Thoracic aorta endothelial cell (primary cell): ENCODE results near the genes DRGX and ZWINT.

GRCh38 chr10:49299770-49300435 lies 933 bp downstream of the C10orf71 start:
- CAGE, long polyA plus RNA, result no peak

GRCh38 chr10:49395287-49396462 lies at the start of gene DRGX:
Gene DRGX, minus strand, starts transcription at chr10:49396089.
- CAGE, long polyA plus RNA, result no peak

GRCh38 chr10:49703118-49703359 lies 23.6 kb downstream of the C10orf53 start:
- CAGE, long polyA plus RNA, result no peak

- CAGE, long polyA plus RNA, result no peak
These were observed 10.2 kb downstream of the TIMM23B start for GRCh38 chr10:49951902-49952597.

DNA sequence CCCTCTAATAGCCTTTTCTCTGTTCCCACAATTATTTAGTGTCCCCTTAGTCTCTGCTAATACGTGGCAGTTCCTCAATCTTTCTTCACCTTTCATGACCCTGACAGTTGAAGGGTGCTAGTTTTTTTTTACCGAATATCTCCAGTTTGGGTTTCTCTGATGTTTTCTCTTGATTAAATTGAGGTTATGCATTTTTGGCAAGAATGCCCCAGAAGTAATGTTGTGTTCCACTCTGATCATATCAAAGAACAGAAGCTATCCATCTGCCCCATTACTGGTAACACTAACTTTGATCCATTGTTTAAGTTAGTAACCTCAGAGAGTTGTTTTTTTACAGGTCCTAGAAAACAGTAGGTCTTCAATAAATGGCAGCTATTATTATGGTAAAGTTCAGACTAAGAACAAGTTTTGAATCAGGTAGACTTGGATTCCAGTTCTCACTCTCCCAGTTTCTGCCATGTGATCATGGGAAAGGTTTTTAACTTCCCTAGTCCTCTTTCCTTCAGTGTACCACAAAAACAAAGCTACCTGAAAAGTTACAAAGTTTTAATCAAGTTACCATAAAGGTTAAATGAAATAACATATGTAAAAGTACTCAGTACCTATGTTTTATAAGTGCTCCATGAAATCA lies 133.7 kb upstream of the ASAH2 start:
- CAGE, long polyA plus RNA, result no peak

DNA sequence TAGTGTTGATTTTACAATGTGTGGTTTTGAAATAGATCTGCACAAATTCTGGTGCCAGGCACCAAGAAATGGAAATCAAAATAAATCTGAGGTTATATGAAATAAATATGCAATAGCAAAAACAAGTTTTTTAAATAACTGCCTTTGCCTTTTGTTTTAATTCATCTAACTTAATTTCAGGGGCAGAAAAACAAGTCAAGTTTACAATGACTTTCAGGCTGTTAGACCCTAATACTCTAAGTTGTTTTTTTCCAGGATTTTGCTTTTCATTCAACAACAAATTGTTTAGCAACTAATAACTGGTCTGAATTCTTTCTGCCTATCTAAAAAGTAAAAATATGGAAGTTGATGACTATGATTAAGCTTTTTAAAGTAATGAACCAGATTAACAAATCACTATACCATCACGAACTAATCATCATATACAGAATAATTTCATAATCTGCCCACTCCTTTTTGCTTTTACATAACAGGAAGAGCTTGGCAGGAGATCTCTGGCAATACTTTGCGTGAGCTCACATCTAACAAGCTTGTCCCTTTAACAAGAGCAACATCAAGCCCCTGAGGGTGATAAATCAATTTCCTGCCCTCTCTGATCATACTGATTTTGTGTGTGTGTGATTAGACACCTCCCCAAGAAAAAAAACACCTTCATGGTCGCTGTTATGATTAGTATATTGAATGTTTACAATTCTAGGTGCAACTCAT lies 143.4 kb upstream of the ASAH2 start:
- CAGE, long polyA plus RNA, result no peak

DNA sequence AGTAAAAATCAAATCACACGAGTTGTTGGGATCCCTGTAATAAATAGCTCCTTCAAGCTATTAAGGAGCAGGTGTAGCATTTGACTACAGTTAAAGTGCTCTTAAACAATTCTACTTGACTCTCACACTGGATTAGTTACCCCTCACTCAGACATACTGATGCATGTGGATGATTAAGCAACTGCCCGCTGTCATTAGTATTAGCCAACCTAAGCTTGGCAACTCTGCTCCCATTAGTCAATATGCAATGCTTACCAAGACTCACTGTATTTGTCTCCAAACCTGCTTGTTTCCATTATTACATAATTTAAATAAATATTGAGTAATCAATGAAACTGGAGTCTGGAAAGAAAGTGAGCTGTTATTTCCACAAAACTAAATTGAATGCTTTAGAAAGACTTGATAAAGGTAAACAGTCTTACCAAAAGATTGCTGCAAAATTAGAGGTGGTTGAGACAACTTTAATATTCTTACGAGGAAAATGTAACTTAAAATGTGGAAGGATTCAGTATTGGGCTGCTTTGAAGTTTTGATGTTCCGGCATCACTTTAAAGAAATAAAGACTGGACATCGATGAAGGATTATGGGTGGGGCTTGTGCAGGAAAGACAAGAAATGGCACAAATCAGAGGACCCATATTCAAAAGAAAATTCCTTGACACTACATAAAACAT lies 144.1 kb upstream of the ASAH2 start:
- CAGE, long polyA plus RNA, result no peak

DNA sequence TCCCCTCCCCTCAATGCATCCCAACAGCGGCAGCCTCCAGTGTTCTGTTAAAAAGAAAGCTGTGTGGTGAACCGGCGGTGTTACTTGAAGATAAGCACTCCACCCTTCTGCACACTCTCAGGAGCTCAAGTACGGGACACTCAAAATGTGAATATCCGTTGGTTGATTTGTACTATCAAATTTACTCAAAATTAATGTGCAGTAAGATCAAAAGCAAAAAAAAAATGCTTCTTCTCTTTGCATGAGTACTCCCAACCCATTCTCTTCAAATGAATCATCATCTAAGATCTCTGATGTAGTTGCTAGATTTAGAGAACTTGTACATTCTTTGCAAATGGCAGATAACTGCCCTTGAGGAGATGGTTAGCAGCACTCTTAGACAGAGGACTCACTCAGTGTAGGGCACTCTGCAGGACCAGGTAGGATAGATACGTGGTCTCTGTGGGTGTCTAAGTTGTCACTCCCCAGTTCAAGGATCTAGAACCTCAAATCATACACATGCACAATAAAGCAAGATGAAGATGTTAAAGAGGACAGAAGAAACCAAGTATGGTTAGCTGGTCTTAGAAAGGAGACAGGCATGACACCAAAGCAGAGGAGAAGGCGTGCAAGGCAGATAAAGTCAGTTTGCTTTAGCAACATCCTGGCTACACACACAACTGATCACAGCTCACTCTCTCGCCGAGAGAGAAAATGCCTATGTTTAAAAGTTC lies 145.7 kb upstream of the ASAH2 start:
- CAGE, long polyA plus RNA, result no peak

DNA sequence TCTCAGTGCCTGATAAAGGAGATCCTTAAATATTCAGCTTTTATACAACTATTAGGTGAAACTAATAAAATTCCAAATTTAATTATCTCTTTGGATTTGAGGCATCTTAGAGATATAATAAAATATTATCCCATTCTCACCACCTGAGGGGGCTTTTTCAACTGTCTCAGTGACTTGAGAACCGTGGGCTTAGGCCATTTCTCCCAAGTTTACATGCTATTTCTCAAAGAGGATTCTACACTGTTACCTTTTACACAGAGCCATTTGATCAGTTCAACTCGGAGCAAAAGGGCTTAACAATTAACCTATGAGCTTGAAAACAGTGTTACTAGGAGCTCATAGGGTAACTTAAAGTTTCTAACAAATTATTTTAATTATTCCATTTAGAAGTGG lies 165.1 kb upstream of the ASAH2 start:
- CAGE, long polyA plus RNA, result no peak

- CAGE, long polyA plus RNA, result no peak
These were observed 153.8 kb downstream of the SGMS1 start for GRCh38 chr10:50469997-50470369.

GRCh38 chr10:50556286-50557140 lies 67.2 kb downstream of the SGMS1 start:
- CAGE, long polyA plus RNA, result no peak

GRCh38 chr10:50563919-50564419 lies 59.8 kb downstream of the SGMS1 start:
- CAGE, long polyA plus RNA, result no peak

- CAGE, long polyA plus RNA, result no peak
These were observed 46.1 kb downstream of the SGMS1 start for GRCh38 chr10:50577535-50578219.

DNA sequence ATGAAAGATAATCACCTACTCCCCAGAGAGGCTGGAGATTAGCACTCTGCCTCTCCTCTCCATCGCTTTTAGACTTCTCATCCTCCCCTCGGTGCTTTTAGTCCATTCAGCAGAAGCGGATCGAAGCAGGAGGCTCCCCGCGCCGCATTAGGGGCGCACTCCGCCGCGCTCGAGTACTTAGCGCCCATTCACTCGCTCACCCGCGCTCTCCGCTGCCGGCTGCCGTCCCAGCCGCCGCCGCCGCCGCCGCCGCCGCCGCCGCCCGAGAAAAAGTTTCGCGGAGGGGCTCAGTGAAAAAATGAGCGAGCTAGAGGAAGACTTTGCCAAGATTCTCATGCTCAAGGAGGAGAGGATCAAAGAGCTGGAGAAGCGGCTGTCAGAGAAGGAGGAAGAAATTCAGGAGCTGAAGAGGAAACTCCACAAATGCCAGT lies 83.2 kb upstream of the PRKG1 start:
- CAGE, long polyA plus RNA, result no peak

DNA sequence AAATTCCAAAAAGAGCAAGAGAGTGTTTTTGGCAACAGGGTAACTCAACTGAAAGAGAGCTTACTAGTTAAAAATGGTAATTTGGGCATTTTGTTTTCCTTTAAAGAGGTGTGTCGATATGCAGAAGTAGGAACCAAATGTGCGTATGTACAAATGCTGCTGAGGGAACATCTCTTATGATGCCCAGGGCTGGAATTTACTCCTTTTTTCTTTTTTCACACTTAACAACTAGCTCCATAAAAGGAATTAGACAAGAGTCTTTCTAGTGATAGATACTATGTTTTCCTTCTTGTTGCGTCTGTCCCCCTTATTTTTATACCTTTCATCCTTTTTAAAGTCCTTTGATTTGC lies 293.0 kb downstream of the PRKG1 start:
- CAGE, long polyA plus RNA, result no peak

DNA sequence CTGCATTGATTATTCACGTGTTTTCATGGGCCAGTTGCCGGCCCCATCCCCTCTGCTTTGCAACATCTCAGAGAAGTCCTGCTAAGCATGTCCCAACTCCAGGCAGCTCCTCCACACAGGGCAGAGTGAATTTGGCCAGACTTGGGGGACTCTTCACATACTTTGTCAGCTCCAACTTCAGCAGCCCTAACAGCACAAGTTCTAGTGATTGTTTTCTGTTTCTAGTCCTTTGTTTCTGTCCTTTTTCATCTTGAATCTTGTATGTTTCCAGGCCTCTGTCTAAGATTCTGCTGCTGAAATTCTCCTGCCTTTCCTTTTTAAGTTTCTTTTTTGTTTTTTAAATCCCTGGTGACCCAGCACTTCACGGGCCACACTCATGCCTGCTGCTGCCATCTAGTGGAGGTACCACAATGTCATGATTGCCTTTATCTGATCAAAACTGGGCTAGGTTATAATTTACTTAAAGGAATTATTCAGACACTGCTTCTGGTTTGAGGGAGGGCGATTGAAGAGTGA lies 276.9 kb downstream of the CSTF2T start:
- CAGE, long polyA plus RNA, result no peak

DNA sequence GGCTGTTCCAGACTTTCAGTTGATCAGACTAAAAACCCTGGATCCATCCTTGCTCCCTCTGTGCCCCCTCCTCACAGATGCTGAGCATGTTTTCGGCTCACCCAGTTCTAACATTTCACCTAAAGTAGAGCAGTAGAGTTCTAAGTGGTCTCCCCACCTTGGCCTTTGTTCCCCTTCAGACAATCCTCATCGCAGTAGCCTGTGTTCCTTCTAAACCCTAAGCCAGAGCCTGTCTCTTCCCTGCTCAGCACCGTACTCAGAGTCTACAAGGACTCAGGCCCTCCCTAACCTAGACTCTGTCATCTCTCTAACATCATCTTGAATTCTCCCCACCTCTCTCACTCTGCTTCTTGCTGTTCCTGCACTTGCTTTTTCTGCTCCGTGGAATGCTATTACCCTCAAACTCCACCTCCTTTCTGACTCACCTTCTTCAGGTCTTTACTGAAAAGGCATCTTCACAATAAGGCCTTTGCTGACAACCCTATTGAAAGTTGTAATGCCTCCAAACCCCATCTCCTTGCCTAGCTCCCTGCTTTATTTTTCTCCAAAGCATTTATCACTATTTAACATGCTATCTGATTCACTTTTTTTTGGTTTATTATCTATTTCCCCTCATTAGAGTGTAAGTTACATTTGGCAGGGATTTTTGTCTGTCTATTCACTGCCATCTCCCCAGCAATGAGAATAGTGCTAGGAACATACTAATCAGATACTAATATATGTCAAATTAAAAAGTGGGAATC lies 141.0 kb downstream of the DKK1 start:
- CAGE, long polyA plus RNA, result no peak

DNA sequence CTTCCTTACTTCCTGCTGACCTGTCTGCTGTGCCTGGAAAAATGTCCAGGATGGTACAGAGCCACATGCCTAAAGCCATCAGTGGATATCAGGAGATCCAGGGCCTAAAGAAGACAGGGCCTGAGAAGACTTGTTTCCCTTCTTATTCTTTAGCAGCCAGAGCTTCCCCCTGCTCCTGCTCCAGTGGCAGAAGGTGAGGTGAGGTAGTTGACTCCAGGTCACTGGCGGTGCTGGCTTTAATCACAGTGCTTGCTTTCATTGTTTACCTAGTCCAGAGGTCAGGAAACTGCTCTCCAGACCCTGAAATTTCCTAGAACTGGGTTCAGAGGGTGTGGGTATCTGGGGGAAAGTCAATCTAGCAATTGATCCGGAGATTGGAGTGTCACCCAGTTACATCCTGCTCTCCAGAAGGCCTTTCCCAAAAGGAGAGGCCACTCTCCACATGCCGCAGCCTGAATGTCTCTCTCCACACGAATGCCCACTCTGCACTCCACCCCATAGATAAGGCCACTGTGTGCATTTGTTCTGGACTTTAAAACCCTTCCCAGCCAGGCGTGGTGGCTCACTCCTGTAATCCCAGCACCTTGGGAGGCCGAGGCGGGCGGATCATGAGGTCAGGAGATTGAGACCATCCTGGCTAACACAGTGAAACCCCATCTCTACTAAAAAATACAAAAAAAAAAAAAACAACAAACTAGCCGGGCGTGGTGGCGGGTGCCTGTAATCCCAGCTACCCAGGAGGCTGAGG lies 2.1 kb upstream of the MBL2 start:
- CAGE, long polyA plus RNA, result no peak

DNA sequence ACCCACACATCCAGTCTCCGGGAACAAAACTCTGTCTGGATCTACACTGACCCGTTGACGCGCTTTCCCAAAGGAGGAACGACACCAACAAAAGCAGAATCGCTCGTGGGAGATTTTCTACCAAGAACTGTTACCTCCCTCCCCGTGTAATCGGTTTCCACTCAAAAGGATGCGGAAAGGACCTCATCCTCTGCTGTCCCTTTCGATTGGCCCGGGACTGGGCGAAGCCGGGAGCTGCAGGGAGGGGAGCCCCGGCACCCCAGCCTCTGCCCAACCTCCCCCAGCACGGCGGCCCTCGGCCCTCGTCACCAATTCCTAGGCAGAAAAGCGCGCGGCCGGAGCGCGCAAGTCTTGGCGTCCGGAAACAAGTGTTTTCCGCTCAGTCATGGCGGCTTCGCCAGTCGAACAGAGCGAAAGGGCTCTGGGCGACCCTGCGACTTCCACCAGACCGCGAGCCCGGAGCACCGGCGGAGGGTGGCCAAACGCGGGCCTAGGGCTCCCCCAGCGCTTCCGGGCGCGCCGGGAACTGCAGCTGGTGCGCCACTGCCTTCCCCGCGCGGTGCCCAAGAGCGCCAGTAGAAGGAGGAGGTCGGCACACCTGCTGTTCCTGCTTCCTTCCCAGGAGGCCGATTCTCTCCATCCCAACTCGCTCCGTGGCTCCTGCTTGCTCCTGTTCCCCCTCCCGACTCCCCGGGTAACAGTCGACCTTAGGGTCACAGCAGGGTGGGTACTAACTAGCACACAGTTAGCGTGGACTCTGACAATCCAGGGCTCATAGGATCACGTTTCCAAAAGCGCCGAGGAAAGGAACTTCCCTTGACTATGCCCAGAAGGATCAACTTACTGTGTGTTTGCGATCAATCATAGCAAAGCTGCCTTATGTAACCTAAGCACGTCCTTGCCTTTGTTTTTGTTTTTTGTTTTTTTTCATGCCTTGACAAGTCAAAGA lies 729.9 kb downstream of the ZWINT start:
- CAGE, long polyA plus RNA, result no peak

- CAGE, long polyA plus RNA, result no peak
These were observed at the start of gene ZWINT for GRCh38 chr10:56360890-56361854. Gene ZWINT, minus strand, starts transcription at chr10:56361259.